Left lobe of liver (tissue), 1 donor: ENCODE results near the genes CEP128 and GTF2A1.

GRCh38 chr14:77321470-77321570 is 484 bp downstream of the GSTZ1 start:
- PRO-cap, result bidirectional peak, plus-strand start at chr14:77321498, minus-strand start at chr14:77321284

DNA sequence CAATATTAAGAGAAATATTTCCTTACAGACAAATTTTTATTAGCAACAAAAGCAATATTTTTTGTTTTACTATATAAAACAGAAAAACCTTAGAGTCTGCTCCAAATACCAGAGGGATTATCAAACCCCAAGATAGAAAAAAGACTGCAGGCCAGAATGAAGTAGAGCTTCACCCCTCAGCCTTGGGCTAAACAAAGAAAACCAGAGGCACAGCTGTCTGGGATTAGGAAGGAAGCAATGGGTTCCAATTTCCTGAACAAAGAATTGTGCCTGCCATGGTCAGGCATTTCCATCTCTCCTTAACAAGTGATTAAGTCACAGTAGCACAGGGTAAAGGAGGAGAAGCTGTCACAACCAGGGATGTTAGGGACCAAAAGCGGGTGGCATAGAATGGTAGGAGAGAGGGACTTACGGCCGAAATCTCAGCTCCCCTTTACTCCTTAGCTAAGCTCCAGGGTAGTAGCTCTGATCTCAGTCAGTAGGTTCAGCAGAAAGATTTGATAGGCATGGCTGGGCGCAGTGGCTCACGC is 34.0 kb downstream of the SPTLC2 start:
- PRO-cap, result no peak

DNA sequence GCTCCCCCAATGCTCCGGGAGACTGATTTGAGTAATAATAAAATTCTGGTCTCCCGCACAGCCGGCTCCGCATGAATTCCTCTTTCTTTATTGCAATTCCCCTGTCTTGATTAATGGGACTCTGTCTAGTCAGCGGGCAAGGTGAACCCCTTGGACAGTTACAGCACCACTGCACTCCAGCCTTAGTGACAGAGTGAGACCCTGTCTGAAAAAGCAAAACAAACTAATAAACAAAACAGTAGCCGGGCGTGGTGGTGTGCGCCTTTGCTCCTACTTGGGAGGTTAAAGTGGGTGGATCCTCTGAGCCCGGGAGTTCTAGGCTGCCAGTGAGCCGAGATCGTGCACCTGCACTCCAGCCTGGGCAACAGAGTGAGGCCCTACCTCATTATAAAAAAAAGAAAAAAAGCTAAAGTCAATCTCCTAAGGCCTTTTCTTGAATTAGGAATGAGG is 24.7 kb upstream of the SPTLC2 start:
- PRO-cap, result no peak

GRCh38 chr14:77730761-77731427 is 23.0 kb downstream of the SLIRP start:
- PRO-cap, result no peak

DNA sequence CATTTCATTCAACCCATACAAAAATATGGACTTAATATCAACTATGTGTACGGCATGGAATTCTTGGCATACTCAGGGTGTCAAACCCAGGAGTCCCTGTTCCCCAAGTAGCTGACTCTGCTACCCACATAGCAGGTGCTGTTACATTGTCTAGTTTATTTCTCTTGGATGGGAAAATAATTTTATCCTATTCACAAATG is 235.5 kb downstream of the NRXN3 start:
- PRO-cap, result no peak

- PRO-cap, result no peak
These were observed 743 bp upstream of the DIO2 start for GRCh38 chr14:80211892-80212602.

DNA sequence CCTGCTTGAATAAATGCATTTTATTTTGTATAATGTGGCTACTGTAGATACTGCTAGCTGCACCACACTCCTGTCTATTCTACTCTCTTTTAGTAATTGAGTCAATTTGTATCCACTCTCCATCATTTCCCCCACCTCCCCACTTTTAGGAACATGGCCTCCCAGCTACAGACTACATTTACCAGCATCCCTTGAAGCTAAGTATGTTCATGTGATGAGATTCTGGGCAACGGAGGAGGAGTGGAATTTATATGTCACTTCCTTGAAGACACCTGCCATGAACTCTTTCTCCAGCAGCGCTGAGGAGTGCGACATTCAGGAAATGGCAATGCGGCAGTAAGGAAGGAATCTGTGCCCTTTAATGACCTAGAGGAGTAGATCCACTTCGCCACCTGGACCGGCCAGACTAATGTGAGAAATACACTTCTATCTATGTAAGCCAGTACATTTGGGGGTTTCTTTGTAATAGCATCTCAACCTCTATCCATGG is 243.7 kb upstream of the DIO2 start:
- PRO-cap, result no peak

GRCh38 chr14:80835982-80836616 is 105.4 kb downstream of the CEP128 start:
- PRO-cap, result no peak

- PRO-cap, result unidirectional peak, minus-strand start at chr14:80941725
These were observed at the start of gene CEP128 for GRCh38 chr14:80940819-80942157. CEP128 (minus strand) TSS chr14:80941738.

- PRO-cap, result no peak
These were observed 130.1 kb downstream of the TSHR start for GRCh38 chr14:81085508-81085945.

DNA sequence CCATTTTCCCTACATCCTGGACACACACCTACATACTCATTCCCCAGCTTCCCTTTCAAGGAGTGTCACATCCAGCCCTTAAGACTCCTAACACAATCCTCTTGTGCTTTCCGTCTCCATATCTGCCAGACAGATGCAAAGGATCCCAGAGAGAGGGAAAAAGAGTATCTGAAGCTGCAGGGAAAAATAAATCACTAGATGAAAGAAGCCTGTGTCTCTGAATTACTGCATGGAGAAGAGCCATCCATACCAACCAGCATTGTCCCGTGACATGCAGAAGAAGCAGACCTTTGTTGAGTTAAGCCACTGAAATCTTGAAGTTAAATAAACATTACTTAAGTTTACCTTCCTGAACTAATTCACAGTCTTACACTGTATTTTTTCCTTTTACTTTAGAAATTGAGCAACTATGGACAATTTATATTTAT is 54.6 kb downstream of the GTF2A1 start:
- PRO-cap, result no peak

DNA sequence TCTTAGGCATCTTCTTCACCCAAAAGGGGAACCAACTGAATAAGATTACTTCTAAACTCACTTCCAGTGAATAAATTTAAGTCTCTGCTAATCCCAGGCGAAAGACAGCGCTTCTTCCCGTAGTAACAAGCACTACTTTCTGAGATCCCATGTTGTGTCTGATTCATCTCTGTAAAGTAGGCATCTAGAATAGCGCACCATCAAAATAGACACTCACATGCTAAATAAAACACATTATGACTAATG is 15.2 kb downstream of the GTF2A1 start:
- PRO-cap, result no peak

DNA sequence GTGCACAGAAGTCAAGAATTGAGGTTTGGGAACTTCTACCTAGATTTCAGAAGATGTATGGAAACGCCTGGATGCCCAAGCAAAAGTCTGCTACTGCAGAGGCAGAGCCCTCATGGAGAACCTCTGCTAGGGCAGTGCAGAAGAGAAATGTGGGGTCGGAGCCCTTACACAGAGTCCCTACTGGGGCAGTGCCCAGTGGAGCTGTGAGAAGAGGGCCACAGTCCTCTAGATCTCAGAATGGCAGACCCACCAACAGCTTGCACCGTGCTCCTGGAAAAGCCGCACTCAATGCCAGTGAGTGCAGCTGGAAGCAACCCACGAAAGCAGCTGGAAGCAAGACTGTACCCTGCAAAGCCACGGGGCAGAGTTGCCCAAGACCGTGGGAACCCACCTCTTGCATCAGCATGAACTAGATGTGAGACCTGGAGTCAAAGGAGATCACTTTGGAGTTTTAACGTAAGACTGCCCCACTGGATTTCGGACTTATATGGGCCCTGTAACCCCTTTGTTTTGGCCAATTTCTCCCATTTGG is 12.3 kb downstream of the GTF2A1 start:
- PRO-cap, result bidirectional peak, plus-strand start at position 441 of the sequence, minus-strand start at position 290 of the sequence

GRCh38 chr14:81219729-81219993 is 1.1 kb downstream of the GTF2A1 start:
- PRO-cap, result no peak

DNA sequence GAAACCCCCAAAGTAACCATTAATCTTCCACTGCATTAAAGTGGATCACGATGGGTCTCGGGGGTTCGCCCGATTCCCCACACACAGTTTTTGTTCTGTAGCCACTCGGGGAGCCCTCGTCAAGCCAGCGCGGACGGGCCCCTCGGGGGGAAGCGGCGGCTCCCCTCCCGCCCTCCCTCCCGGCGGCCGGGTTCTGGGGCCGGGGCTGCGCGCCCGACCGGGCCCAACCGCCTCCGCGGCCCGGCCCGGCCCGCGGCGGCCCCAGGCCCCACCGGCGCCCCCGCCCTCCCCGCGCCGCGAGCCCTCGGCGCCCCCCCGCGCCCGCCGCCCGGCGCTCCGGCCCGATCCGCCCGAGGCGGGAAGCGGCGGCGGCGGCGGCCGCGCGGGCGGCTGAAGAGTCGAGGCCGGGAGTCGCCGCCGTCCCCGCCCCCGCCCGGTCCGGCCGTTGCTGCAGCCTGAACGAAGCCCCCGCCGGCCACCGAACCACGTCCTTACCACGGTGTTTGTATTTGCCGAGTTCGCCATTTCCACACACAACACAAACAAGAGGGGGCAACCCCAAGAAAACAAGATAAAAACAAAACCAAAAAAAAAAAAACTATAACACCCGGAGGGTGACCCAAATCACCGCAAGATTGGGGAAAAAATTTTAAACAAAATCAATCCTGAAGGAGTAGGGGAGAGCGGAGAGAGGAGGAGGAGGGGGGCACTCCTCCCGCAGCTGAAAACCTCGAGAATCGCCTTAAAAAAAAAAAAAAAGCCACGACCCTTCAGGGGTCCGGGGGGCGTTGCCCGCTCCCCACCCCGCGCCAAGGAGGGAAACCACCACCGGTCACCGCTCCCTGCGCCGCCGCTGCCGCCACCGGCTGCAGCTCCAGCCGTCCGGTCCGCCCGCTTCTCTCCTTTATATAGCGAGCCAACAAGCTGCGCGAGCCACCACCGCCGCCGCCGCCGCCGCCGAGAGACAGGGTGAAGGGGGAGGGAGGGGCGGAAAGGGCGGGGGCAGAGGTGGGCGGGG is at the start of gene GTF2A1:
GTF2A1 (minus strand) TSS at position 966 of the 1,018 bp plus-strand sequence.
- PRO-cap, result bidirectional peak, plus-strand start at position 344 of the sequence, minus-strand start at position 270 of the sequence; bidirectional peak, plus-strand start outside the sequence, minus-strand start at position 966 of the sequence

GRCh38 chr14:81315244-81315846 is 84.8 kb downstream of the STON2 start:
- PRO-cap, result no peak

GRCh38 chr14:81323667-81324732 is 76.1 kb downstream of the STON2 start:
- PRO-cap, result no peak

DNA sequence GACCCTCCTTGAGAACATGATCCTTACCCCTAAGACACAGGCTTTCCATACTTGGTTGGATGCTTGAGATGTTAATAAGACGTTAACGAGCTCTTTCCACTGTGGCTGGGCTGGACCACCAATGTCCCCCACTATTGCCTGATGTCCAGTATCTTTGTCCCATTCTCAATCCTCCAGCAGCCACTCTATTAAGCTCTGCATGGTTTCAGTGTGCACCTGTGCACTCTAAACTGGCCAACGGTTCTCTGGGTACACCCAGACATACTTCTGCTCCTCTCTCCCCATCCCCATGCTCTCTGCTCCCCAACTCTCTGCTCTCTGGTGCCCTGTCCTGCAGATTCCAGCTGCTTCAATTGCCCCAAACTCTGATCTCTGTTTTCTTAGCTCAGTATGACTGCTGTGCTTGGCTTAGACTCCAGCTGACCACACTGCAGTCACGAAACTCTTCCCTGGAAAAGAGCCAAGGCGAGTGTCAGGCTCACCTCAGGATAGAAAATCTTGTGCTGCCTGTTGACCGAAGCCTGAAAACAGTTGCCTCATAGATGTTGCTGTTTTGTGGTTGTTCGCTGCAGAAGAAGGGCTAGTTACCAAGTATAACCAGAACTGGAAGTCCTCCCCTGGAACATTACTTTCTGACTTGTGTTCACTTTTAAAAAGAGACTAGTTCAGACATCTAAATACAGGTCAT is 6.6 kb upstream of the STON2 start:
- PRO-cap, result no peak

- PRO-cap, result no peak
These were observed 64.5 kb upstream of the STON2 start for GRCh38 chr14:81464355-81465229.

DNA sequence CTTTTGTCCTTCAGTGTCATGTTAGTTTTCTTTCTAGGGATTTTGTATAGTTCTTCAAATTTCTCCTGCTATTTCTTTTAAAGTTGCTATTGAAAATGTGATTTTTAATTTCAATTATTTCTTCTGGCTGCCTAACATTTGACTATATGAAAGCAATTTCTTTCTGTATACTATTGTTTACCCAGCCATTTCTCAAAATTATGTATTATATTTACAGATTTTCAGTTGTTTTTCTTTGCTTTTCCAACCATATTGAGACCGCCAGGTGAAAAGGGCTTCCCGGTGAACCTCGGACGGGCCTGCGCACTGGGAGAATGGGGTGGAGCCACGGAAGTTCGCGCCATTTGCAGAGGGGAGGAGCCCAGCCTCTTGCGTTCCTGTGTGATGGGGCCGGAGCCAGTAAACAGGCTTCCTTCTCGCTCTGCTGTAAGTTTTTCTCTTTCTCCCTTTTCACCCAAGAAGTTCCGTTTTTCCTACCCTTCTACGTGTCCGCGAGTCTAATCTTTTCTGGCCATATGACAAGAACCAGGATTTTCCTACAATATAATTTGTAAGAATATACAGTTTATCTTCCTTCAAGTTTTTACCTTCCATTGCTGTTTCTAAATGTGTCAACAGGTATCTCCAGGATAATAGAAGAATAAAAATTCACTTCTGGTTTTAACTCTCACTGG is 1108.7 kb upstream of the SEL1L start:
- PRO-cap, result no peak